Parotid gland (tissue), 1 donor: ENCODE results near the genes DPF3 and VSX2.

DNA sequence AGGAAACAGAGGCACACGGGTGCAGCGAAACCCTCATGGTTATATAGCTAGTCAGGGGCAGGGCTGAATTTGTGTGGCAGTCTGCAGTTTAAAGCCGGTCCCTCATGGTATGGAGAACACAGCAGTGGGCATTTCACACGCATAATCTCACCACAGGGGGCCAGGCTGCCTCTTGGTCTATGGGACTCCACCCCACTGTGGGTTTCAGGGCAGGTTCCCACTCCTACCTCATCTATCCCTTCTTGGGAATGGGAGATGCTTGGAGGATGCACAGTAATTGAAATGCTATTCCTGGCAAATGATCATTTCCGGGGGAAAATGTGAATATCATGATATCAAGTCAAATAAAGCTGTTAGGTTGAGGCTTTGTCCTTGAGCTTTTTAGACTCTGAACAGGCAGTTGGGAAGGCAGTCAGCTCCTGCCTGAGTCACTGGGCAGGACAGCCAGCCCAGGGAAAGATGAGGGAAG is 400.7 kb downstream of the RGS6 start:
- PRO-cap, result unidirectional peak, plus-strand start at position 241 of the sequence

DNA sequence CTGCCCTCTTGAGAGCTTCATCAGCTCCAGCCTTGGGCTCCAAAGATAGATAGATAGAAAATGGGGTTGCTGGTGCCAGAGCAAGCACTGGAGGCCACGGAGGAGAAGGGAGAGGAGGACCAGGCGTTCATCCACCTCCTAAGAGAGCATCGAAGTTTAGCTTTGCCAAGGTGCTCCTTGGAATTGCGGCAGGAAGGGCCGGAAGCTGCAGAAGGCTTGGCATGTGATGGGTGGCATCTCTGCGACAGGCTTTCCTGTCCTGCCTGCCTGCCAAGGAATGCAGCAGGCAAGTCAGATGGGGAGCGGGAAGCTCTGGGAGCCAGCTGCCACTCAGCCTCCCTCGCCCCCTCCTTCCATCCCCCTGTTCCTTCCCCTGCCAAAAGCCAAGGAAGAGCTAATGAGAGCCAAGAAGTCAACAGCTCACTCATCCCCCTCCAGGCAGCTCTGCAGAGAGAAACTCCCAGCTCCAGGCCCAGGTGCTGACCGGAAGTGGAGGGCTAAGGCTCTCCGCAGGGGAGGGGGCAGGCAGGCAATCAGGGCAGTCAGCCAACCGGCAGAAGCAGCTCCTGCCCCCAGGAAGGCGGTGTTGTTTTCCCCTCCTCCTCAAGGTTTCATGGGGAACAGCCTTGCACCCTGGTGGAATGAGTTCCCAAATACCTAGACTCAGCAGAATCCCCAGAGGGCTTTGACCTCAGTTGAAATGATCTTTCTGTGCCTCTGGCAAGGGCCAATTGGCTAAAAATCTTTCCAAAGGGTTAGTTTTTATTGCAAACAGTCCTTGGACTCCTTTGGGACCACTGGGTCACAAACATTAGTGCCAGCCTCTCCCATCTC is 349.3 kb downstream of the DPF3 start:
- PRO-cap, result no peak

GRCh38 chr14:72828570-72829236 is 65.2 kb downstream of the DPF3 start:
- PRO-cap, result no peak

- PRO-cap, result no peak
Observed at GRCh38 chr14:72849072-72849404, 44.9 kb downstream of the DPF3 start.

DNA sequence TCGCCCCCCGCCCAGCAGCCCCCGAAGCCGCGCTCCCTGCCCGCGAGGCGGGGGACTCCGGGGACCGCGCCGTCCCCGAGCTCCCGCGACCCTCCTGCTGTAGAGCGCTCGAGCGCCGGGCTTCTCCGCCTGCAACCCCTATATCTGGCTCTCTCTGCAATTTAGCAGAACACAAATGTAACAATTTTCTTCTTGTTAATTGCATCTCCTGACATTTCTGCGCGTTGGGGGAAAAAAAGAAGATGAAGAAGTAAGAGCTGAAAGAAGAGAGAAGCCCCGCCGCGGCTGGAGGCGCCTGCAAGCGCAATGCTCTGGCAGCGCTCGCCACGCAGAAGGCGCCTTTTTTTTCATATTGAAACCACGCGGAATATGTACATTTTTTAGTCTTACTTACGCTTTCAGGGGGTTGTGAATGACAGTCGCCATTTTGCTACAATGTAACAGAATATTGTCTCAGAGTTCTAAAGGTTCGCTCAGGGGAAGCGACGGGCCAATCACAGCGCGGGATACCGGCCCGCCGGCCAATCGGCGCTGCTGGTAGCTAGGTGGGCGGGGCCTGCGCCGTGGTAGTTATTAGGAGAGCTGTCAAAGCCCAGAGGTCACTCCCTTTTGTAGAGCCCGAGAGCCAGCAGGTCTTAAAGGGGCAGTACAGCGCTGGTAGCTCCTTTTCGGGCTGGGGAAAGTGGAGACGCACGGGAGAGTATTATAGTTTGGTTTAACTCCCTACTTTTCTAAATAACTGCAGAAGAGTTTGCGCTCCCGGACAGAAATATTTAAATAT is at the start of gene DPF3:
Gene DPF3 (minus strand): TSS at position 439 of the 781 bp plus-strand sequence.
- PRO-cap, result bidirectional peak, plus-strand start at position 599 of the sequence, minus-strand start at position 437 of the sequence

DNA sequence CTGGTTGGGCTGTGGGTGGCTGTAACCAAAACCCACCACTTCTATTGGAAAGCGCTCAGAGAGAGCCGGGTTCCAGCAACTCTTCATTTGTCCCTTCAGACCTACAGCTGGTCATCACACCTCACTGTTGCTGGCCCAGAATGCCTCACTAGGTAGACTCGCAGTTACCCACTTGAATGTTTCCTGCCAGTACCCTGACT is 33.6 kb downstream of the DCAF4 start:
- PRO-cap, result no peak

- PRO-cap, result no peak
Observed at GRCh38 chr14:73096863-73097243, 38.5 kb downstream of the RBM25 start.

DNA sequence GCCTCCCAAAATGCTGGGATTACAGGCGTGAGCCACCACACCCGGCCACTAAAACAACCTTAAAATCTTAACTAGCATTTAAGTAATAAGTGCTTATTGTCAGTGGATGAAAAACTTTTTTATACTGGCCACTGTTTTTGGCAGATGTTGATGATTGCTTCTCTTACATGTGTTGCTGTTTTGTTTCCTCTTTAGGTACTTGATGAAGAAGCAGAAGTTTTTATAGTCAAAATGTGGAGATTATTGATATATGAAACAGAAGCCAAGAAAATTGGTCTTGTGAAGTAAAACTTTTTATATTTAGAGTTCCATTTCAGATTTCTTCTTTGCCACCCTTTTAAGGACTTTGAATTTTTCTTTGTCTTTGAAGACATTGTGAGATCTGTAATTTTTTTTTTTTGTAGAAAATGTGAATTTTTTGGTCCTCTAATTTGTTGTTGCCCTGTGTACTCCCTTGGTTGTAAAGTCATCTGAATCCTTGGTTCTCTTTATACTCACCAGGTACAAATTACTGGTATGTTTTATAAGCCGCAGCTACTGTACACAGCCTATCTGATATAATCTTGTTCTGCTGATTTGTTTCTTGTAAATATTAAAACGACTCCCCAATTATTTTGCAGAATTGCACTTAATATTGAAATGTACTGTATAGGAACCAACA is 16.7 kb upstream of the PSEN1 start:
- PRO-cap, result no peak

GRCh38 chr14:73232574-73233039 is 4.7 kb upstream of the PAPLN start:
- PRO-cap, result no peak

DNA sequence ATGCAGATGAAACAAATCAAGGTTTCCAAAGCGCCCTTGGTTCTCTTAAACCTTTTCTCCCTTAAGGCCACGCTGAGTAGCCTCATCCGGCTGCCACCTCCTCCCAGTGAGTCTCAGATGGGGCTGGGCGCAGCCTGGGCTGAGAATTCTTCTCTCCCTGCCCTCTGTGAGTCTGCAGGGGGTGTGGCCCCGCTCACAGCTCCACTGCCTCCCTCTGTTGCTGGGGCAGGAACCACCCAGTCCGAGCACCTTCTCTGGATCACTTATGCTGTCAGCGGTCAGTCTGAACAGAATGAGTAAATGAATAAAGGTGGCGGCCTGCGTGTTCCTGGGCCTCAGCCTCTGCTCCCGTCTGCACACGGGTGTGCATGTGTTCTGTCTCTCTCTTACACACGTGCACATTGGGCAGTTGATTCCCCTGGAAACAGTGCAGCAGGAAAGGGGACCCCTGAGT is 4.2 kb downstream of the PAPLN start:
- PRO-cap, result no peak

DNA sequence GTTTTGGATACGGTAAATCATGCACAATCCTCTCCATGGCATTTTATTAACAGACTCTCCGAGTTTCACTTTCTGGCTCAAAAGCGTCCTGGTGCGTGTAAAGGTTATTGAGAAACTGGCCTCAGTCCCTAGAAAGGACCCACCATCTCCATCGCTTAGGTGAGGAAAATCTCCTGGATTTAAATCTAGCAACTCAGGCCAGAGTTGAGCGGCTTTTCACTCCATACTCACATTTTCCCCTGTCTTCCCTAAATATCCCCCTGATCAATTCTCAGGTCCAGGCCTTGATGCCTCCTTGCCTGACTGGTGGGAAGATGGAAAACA is 503 bp upstream of the MIDEAS start:
- PRO-cap, result no peak

GRCh38 chr14:73771413-73771821 is 11.3 kb upstream of the MIDEAS start:
- PRO-cap, result no peak

DNA sequence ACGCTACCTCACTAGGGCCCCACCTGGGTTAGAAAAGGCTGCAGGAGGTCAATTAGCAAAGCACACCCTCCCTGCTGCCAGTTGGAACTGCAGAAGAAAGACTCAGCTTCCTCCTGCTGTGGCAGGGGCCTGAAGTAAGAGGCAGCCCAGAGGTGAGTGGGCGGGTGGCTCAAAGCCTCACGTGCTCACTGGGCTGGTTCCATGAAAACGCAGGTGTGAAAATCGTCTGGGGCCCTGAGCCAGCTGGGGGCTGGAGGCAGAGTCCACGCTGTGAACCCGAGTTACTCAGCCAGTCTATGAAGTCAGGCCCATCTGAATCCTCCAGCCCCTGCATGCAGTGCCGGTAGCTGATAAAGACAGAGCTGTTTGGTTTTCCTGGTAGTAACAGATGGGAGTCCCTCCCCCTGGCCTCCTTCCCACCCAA is 11.7 kb upstream of the MIDEAS start:
- PRO-cap, result no peak

DNA sequence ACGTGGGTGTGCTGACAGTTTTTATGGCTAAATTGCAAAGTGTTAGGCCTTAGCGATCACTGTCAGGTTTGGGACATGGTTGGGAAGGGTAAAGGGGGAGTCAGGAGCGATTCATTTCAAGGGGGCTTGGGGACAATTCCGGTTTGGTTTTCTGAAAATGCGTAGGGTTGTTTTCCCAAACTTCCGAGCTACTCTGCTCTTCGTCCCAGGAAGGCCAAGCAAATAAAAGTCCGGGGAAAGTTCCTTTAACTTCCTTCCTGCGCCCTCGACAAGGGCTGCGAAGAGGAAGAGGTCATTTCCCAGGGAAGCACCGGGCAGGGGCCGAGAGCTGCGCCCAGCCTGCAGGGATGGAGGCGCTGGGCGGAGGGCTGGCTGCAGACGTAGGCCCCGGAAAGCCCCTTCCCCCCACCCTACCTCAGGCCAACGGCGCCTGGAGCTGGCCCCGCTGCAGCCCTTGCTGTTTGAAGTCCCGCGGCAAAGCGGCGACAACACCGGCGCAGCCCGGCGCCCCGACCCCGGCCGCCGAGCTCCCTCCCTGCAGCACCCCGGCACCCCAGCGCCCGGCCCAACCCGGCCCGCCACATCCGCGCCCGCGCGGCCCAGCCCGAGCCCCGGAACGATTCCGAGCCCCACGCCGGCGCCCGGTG is 26.4 kb upstream of the MIDEAS start:
- PRO-cap, result bidirectional peak, plus-strand start at position 302 of the sequence, minus-strand start at position 220 of the sequence

DNA sequence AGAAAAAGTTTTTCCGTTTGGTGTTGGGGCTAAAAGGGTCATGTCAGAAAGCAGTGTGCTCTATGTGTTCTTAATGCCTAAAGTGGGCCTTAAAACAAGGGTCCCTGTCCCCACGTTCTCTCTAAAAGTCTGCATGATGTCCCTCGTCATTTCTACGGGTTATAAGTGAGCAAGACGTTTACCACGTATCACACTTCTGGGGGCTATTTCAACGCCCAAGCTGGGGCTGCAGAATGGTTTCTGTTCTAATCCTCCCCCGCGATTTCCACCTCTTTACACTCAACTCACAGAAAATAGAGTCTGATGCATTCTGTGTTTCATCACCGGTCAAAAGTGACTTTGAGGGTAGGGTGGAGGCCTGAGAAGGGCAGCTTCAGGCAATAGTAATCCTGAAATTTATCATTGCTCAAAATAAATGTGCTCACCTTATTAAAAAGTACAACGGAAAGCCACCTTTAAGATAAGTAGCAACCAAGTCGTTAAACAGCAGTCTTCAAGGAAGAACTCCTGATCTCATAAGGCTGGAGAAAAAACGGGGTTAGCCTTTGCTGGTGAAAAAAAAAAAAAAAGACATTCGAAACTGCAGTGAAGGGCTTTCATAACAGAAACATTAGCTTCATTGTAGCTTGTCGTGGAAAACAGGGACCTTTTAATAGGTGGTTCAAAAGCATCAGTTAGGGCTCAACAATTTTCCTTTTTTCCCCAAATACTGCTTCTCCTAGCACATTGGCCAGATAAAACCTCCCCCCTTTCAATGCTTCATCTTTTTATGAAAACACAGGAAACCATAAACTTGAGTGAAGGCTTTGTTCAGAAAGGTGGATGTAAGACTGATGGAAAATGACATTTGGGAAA is 27.7 kb upstream of the MIDEAS start:
- PRO-cap, result no peak

- PRO-cap, result no peak
Observed at GRCh38 chr14:74089081-74089457, 4.3 kb downstream of the LIN52 start.

- PRO-cap, result no peak
Observed at GRCh38 chr14:74127767-74128304, 43.1 kb downstream of the LIN52 start.

DNA sequence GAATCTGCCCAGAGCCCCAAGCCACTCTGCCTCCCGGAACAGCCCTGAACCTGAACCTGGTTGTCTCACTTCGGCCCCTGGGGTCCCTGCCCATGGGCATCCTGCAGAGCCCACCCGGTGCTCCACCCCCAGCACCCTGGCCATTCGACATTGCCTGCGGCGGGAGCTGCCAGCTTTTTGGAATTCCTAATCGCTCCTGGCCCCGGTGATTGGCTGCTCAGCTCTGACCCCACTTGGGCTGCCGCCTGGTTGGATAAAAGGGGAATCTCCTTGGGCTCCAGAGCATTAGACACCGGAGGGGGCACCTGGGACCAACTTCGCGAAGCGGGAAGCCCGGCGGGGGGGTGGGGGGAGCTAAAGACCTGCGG is at the start of gene VSX2:
Gene VSX2 (plus strand): TSS at position 282 of the 368 bp plus-strand sequence.
- PRO-cap, result no peak

DNA sequence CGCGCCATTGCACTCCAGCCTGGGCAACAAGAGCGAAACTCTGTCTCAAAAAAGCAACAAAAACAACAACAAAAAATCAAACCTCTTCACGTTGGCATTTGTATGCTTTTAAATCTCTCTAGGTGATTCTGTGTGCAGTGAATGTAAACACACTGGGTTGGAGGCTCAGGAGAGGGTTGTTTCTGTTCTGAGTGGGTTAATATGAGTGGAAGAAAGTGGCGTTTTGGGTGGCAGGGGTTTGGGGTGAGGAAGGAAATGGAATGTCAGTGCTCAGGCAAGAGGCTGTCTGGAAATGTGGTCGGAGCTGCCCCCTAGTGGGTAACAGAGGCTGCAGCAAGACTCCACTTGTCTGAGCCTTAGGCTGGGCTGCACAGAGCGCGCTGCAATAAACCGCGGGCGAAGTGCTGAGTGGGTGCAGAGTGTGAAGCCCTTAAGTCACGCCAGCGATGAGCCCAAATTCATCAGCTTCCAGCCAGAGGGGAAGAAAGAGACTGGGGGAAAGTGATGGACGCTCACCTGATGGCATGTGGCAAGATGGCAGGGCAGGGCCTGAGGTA is 12.2 kb downstream of the VSX2 start:
- PRO-cap, result no peak

DNA sequence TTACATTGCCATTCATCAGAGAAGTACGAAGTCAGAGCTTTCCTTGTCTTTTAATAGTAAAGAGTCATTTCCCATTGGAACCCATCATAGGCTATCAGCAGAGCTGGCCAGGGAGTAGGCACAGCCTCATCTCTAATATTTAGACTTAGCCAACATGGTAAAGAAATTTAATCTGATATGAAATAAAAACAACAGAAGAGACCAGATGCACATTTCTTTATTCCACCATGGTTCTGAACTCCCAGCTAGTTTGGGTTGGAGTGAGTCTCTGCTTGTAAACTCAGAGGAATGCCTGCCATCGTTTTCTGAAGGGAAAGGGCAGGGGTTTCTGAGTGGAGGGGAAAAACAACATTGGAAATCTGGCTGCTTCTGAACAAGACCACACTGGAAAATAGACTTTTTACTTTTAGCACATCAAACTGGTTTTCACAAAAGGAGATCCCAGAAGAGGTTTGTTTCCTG is 6.0 kb downstream of the ISCA2 start:
- PRO-cap, result no peak